PC-3 (cell line): ENCODE measurements around the genes KAT14 and CRNKL1.

- RAMPAGE, long total RNA = no peak
Observed at GRCh38 chr20:17962484-17963441, 5.8 kb downstream of the SNX5 start.

GRCh38 chr20:18137640-18138551 is at the start of gene KAT14:
TSS of gene KAT14 (plus strand) at chr20:18137863.
- RAMPAGE, long total RNA = no peak

GRCh38 chr20:18287451-18288009 is 797 bp upstream of the ZNF133 start:
- RAMPAGE, long total RNA = no peak

GRCh38 chr20:18288664-18289293 is 452 bp downstream of the ZNF133 start:
- RAMPAGE, long total RNA = no peak

GRCh38 chr20:18519469-18520018 is 11.8 kb downstream of the SEC23B start:
- RAMPAGE, long total RNA = no peak

- RAMPAGE, long total RNA = no peak
Observed at GRCh38 chr20:19098838-19099205, 113.6 kb upstream of the SLC24A3 start.

DNA sequence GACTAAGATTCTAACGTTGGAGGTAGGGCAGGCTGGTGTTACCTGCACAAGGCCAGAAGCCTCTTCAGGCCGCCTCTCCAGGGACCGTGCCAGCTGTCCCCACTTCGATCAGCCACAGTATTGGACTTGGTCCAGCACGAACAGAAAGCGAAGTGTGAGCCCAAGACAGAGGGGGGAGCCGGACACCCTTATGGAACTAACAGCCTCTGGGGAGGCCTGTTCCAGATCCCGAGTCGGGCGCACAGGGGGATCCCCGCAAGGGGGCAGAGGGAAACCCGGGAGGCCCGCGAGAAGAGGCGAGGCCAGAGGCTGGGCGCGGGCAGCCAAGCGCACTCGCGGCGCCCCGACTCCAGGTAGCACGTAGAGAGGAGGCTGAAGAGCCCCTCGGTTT is 860 bp upstream of the SLC24A3 start:
- RAMPAGE, long total RNA = no peak

GRCh38 chr20:19275345-19276160 is 63.1 kb downstream of the SLC24A3 start:
- RAMPAGE, long total RNA = no peak

DNA sequence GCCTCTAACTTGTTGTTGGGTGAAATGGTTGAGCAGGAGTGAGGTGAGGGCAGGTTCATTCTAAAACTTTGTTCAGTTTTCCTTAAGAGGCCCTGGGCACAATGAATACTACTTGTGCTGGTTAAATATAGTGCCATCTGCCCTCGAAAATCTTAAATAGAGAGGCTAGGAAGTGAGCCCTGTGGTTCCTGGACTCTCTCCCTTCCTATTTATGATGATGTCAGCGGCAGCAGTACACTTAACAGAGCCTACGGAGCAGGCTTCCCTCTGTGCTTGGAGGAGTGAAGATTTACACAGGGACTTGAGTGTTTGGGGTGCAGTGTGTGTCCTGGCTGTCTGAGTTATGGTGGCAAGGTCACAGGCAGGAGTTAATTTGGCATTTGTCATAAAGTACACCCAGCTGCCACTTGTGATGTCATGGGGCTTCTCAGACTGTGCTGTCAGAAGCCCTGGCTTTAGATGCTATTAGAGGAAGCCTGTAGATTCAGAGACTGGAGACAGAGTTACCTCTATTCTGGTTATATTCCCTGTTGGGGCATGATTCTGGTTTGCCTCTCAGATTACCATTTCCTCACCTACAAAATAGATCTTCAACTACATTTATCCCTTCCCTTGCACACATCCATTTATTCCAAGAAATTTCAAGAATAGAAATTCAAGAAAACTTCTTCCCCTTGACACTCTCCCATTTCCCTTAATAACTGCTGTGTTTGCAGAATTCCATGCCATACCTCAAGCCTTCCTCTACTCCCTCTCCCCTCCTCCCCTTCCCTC is 72.0 kb downstream of the SLC24A3 start:
- RAMPAGE, long total RNA = no peak

DNA sequence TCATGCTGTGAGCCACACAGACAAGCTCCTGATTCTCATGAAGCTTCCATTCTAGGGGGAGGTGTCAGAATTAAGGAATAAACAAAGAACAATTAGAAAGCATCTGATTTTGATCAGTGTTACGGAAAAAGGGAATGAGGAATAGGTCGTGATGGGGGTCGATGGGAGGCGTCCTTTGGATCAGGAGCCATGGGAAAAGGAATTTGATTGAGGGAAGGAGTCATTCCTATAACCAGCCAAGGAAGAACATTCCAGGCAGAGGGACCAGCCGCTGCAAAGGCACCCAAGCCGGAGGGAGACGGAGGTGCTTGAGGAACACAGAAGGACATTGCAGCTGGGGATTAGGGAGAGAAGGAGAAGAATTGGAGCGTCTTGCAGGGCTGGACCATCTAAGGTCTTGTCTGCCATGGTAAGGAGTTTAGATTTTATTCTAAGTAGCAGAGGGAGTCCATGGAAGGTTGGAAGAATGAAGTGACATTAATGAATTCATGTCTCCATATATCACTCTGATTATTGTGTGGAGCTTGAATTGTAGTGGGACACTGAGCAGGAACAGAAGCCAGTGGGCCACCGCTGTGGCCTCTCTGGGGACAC is 119.4 kb downstream of the SLC24A3 start:
- RAMPAGE, long total RNA = no peak

DNA sequence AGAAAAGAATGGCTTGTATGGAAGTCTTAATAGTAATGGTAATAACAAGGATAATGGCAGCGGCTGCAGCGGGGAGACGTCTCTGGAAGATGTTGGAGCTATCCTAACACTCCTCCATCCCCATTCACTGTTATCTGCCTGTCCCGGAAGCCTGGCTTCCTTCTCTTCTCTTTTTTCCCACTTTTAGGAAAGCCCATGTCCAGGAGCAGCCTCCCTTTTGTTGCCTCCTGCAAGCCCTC is 216.9 kb upstream of the RIN2 start:
- RAMPAGE, long total RNA = no peak

DNA sequence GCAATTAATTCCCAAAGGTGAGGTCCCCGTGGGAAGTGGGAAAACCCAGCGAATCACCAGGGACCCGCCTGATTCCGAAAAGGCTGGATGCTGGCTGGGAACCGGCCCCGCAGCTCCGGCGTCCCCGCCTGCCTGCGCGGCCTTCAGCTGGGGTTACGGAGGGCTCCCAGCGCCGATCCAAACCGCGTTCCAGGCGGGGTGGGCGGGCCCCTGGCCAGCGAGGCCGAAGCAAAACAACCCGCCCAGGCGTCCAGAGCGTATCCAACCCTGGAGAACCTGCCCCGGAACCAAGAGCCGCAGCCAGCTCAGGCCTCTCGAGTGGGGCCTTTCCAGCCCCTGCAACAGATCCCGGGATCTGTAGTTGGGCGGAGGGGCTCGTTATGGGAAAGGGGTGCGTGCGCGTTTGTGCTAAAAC is 704 bp upstream of the RIN2 start:
- RAMPAGE, long total RNA = no peak

GRCh38 chr20:19775771-19776096 is 17.7 kb downstream of the RIN2 start:
- RAMPAGE, long total RNA = no peak

DNA sequence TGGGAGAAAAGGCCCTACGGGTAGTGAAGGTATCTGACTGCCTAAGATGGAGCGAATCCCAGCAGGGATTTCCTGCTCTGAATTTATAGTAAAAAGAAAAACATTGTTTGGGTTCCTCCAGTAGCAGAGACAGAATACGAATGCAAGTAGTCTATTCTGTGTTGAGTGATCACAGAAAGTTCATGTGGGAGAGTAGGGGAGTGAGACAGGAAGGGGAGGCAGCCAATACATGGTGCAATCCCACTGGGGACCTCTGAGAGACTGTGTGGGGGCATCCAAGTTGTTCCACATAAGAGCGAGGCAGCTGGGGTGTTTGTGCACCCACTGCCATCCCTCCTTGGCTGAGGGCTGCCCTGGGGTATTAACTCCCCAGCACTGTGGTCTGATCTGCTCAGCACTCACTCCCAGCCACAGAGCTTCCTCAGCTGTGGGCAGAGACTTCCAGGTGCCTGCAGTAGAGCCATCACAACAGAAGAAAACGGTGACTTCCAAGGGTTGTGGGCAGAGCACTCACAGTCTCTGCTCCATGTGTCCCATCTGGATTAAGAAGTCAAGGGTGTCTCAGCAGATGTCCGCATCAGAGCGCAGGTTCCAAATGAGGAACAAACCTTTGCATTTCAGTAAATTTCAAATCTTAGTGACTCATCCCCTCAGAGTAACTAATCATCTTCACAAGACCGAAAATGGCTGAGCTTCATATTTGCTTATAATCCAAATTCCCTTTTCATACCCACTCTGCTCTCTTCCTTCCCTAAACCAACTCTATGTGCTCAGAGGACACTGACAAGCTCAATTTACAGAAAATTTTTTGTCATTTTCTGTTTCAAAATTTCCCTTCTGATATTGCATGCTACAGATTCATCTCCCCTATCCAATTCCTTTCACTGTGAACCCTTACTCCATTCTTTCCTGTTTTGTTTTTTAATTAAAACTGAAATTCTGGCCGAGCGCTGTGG is 101.9 kb upstream of the NAA20 start:
- RAMPAGE, long total RNA = no peak

- RAMPAGE, long total RNA = no peak
Observed at GRCh38 chr20:19934699-19935629, 82.2 kb upstream of the NAA20 start.

- RAMPAGE, long total RNA = no peak
Observed at GRCh38 chr20:19966902-19967198, 50.3 kb upstream of the NAA20 start.

- RAMPAGE, long total RNA = no peak
Observed at GRCh38 chr20:20014614-20015178, 2.5 kb upstream of the NAA20 start.

GRCh38 chr20:20036847-20037691 is 15.2 kb downstream of the CRNKL1 start:
- RAMPAGE, long total RNA = no peak

- RAMPAGE, long total RNA = start-site peak on the minus strand at chr20:20052369-20052462, 164 and 132 reads in 2 replicates
Observed at GRCh38 chr20:20051836-20052919, at the start of gene CRNKL1. TSS of gene CRNKL1 (minus strand) at chr20:20052466.

DNA sequence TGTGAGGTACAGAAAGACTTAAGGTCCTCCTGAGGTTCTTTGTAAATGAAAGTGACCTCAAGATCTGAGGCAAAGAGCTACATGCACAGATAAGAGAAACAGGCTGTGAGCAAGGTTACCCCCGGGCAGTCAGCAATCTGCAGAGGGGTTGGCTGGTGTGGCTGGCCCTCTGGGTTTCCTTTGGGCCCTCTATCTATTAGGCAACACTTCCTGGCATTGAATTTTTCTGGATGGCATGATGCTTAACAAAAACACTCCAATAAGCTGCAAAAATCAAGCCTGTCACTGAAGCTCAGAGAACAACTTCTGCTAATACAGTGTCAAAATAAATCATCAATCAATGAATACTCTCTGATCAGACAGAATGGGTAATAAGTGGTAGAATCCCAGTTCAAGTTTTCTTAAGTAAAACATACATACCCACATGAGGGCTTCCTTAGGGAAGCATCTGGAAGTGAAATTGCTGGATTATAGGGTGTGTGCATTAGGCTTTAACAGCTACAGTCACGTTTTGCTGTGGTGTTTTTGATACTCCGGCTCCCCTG is 49.0 kb upstream of the RALGAPA2 start:
- RAMPAGE, long total RNA = no peak